Endothelial cell (in vitro differentiated cells): ENCODE data around the gene FGFR2.

DNA sequence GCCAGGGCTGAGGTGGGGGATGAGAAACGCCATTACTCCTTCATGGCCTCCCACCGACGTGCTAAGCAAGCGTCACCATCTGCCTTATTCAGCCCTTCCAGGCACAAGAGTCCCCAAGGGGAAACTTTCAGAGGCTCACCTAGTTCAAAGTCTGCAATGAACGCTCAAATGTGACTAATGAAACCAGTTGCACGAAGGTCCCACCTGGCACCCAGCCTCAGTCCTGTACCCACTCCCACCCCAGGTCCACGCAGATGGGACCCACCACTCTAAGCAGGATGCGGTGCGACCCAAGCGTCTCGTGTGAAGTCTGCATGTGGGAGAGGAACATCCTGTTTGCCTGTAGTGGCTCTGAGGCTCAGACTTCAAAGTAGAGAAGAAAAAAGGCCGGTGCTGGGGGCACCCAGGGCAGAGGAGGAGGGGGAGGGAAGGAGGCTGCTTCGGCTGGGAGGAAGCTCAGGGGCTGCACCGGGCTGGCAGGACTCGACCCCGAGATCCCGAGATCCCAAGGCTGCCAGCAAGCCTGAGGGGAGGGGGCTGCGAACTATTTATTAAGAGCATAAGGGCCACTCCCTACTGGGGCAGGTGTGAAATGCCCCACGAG lies 40.2 kb downstream of the RGS10 start:
- PRO-cap: no peak

GRCh38 chr10:119576572-119577180 lies 20.1 kb downstream of the TIAL1 start:
- PRO-cap: no peak

GRCh38 chr10:119595438-119595797 lies 1.3 kb downstream of the TIAL1 start:
- PRO-cap: unidirectional peak, plus-strand start at chr10:119595564

DNA sequence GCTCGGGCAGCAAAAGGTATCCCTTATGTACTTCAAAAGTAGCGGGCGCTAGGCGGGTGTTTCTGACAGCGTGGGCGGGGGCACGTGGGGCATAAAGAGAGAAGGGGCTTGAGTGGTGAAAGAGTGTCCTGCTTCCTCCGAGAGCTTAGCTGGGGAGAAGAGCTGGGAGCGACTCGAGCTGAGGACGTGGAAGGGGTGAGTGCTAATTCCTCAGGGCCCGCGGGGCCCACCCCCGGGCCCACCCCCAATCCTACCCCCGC lies 1.0 kb downstream of the TIAL1 start:
- PRO-cap: bidirectional peak, plus-strand start outside the sequence, minus-strand start at position 197 of the sequence

DNA sequence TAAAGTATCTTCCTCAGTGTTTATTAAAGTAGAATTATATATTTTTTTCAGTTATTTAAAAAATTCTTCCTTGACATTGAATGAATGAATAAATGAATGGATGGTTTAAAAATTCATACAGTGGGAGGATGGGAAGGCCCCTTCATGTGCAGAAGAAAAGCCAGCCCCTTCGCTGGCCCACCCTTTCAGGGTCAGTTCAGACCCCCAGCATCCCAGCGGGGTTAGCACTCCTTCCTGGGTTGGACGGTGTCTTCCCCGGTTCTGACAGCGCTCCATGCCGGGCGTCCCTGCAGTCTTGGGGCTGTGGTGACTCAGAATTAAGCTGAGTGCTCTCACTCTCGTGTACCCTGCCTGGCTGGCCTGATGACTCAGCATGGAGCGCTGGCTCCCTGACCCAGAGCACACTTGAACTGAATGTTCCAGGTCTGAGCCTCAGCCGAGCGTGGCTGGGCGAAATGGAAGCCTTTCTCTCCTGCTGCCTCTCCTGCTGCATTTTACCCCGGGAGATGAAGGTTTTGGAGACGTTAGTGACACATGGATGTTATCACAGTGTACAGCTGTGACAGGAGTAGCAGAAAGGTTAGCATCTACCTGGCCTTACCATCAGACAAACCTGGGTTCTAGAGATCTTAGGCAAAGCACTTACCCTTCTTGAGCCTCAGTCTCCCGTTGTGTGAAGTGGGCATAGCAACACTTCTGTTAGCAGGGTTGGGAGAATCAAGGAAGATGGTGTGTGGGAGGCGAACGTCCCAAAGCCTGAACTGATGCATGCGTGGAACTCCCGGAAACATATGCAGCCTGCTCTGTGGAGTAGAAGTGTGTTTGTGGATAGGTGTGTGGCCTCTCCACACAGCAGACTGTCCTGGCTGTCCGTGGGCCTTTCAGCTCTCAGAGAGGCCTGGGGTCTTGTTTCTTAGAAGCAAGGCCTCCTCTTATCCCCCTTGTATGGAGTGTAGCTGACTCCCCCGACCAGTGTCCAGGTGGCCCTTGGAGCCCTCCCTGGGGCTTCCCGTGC lies 7.2 kb downstream of the BAG3 start:
- PRO-cap: no peak

DNA sequence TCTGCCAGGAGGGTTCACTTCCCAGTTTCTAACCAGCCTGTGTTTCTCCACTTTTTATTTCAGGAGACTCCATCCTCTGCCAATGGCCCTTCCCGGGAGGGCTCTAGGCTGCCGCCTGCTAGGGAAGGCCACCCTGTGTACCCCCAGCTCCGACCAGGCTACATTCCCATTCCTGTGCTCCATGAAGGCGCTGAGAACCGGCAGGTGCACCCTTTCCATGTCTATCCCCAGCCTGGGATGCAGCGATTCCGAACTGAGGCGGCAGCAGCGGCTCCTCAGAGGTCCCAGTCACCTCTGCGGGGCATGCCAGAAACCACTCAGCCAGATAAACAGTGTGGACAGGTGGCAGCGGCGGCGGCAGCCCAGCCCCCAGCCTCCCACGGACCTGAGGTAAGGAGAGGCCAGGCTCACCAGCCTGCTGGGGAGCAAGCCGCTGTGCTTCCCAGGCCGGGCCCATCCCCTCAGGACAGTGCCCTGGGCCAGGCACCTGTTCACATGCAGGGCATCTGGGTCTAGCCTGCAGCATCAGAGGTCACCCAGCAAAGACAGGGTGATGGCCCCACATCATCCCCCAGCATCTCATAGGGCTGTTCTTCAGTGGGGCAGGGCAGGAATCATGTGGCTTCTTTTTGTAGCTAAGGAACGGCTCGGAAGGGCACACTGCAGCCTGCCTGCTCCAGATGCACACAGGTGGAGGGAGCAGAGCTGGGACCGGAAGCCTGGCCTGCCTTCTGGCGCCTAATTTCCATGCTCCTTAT lies 18.8 kb downstream of the BAG3 start:
- PRO-cap: no peak

DNA sequence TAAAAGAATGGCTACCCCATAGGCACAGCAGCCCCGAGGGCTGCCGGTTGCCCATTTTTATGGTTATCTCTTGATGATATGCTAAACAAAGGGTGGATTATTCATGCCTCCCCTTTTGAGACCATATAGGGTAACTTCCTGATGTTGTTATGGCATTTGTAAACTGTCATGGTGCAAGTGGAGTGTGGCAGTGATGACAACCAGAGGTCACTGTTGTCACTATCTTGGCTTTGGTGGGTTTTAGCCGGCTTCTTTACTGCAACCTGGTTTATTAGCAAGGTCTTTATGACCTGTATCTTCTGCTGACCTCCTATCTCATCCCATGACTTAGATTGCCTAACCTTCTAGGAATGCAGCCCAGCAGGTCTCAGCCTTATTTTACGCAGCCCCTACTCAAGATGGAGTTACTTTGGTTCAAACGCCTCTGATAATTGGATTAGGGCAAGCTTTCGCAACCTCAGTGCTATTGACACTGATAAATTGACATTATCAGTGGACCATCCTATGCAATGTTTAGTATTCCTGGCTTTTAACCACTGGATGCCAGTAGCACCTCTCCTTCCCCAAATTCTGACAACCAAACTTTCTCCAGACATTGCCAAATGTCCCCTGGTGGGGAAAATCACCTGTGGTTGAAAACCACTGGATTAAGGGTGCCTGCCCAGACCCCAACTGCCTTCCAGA lies 36.9 kb downstream of the BAG3 start:
- PRO-cap: no peak

- PRO-cap: no peak
These were observed 17.5 kb downstream of the INPP5F start for GRCh38 chr10:119743170-119743879.

GRCh38 chr10:119818894-119819652 lies 53.6 kb downstream of the MCMBP start:
- PRO-cap: no peak

DNA sequence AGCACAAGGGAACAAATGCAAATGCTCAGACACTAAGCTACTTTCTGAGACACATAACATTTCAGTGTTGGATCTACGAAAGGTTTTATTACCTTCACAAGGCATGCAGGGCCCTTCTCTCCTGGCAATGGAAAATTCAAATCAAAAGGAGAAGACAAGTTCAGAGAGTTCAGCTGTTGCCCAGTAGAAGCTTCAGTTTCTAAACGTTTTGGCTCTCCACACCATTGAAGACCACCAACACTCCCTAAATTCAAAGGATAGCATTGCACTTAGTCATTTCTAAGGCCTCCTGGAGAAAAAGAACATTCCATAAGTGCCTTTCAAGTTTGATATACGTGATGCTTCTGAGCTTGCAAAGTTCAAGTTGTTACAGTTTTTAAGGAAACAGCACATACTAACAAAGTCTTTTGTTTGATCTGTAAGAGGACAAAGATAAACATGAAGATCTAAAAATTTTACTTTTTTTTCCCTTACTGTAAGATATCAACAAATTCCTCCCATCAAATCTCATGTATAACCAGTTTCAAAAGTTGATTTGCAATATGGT lies 23.2 kb downstream of the MCMBP start:
- PRO-cap: no peak

DNA sequence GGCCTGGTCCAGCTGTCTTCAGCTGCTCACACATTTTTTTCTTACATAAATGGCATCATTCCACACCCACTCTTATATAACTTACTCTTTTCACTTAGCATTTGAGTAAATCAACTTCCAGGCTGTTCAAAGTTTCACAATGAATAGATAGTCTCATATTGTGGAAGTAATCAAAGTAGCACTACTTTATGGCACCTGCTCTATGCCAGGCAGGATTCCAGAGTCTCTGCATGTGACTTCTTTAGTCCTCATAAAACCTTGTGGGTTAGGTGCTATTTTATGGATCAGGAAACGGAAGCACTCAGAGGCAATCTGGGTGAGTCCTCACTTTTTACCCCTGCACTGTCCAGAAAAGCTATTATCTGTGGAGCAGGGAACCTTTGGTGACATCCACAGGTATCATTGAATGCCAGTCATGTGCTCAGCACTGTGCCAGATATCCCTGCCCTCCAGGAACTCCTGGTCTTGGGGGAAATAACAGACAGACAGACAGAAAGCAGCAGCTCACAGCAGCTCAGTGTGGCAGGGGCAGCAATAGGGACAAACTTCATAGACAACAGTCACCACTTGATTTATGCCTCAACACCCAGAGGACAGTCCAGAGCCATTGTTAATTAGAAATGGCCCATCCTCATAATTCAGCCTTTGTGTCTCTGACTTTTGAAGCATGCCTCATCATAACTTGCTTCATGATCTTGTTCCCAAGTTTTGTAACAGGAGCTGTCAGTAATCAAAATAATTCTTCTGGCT lies 160.6 kb downstream of the SEC23IP start:
- PRO-cap: no peak

DNA sequence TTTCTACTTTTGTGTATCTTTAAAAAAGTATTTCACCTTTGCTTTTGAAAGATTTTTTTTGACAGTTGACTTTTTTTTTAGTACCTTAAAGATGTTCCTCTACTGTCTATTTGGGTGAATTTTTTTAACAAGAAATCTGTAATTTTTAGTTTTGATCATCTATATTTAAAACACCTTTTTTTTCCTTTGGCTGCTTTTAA lies 152.2 kb upstream of the PLPP4 start:
- PRO-cap: no peak

DNA sequence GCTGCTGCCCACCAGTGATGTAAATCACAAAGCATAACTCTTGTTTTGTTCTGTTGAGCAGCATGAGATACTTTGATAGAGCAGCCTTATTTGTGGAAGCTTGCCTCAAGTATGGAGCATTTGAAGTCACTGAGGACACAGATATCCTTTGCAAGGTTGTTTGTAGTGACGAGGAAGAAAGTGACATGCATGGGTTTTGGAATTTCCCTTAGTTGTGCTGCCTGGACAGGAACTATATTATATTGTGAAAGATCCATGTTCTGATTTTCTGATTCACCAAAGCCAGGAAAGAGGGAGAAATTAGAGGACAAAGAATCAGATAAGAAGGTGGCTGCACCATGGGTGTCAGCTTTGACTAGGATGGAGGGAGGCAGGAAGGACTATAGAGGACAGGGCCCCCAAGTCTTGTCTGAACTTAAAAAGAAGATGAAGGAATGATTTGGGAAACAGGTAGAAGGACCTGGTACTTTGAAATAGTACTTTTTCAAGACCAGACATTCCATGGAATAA lies 55.6 kb downstream of the WDR11 start:
- PRO-cap: no peak

DNA sequence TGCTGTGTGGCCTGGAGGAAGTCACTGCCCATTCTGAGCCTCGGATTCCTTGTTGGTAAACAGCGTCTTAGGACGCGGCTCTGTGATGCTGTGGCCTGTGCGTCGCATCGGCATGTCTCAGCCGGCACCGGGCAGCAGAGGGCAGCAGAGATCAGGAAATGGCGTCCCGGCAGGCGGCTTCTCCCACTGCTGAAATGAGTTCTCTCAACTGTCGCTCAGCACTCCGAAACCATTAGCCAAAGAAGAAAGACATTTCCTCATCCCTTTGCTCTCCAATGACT lies 91.6 kb downstream of the WDR11 start:
- PRO-cap: bidirectional peak, plus-strand start at position 144 of the sequence, minus-strand start at position 82 of the sequence

DNA sequence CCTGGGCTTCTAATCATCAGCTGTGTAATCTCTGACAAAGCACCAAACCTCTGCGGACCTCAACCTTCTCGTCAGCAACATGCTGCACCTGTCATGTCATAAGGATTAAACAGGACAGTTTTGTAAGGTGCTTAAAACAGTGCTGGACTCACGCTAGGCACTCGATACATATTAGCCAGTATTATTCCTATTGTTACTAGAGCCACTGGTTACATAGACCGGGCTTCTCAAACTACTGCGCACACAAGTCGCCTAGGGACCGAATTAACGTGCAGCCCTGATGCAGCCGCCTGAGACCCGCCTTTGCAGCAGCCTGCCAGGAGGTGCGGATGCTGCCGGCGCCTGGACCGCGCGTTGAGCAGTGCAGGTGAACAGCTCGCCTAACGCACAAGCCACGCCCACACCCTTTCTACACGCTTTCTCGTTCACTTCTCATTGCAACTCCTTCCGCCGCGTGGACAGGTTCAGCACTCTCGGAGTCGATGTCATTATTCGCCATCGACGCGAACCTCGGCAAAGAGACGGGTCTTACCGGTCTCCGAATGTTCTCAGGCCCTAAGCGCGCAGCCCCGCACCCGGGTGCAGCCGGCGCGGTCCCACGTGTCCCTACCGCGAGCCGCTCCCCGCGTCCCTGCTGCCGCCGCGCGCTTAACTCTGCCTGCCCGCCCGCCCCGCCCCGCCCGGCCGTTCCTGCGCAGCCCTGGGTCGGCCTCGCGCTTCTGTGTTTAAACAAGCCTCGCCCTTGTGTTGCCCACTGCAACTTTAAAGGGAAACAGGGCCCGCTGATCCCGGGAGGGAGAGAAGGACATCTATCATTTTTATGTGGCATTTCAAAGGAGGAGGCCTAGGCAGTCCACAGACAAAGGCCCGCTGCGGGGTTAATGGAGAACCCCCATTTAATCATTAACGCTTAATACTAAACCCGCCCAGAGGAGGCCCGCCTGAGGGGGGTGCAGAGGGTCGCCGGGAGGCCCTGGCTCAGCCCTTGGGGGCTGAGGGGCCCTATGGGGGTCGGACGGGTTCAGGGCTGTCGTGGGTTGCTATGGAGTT lies 128.3 kb downstream of the WDR11 start:
- PRO-cap: unidirectional peak, plus-strand start at position 435 of the sequence

DNA sequence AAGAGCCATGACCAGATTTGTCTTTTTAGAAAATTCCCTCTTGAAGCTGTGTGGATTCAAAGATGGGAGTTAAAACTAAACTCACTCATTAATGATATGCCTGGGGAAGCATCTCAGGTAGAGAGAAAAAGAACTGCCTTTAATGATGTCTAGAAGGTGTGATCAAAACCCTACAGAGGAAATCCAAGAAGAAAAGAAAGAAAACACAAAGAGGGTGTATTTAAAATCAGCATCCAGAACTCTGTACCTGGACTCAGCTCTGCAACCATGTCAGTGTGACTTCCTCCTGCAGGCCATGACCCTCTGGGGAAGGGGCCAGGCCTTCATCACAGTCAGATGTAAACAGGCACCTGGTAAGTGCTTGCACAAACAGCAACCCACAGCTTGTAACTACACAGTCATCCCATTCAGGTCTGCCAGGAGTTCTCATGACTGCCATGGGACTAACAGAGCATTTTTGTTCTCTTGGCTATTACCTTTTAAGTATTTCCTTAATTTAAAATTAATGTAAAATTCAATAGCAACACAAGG lies 307.6 kb downstream of the WDR11 start:
- PRO-cap: no peak

GRCh38 chr10:121339990-121340714 lies 258.1 kb downstream of the FGFR2 start:
- PRO-cap: bidirectional peak, plus-strand start at chr10:121340454, minus-strand start at chr10:121340305

DNA sequence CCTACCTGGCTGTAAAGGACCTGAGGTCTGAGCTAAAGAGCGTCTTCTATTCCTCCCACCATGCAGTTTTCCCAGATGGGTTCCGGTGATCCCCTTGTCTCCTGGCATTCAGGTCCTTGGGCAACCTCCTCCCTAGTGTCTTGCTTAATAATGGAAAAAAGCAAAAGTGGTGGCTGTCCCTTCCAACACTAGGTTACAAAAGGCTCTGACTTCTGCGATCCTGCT lies 48.9 kb downstream of the FGFR2 start:
- PRO-cap: no peak

GRCh38 chr10:121597687-121598521 lies at the start of gene FGFR2:
FGFR2 (minus strand) TSS chr10:121598444.
- PRO-cap: bidirectional peak, plus-strand start at chr10:121598605, minus-strand start at chr10:121598431

GRCh38 chr10:121927125-121927788 lies 574 bp downstream of the ATE1 start:
- PRO-cap: bidirectional peak, plus-strand start at chr10:121927270, minus-strand start at chr10:121927323; bidirectional peak, plus-strand start at chr10:121927592, minus-strand start at chr10:121927524